Heart (tissue), 3 donors: ENCODE results near the genes PMEPA1 and APCDD1L.

- RAMPAGE, long total RNA, 2 experiments, result no peak in any of the 2 experiments
These were observed 22.7 kb downstream of the PMEPA1 start for GRCh38 chr20:57687097-57687624.

DNA sequence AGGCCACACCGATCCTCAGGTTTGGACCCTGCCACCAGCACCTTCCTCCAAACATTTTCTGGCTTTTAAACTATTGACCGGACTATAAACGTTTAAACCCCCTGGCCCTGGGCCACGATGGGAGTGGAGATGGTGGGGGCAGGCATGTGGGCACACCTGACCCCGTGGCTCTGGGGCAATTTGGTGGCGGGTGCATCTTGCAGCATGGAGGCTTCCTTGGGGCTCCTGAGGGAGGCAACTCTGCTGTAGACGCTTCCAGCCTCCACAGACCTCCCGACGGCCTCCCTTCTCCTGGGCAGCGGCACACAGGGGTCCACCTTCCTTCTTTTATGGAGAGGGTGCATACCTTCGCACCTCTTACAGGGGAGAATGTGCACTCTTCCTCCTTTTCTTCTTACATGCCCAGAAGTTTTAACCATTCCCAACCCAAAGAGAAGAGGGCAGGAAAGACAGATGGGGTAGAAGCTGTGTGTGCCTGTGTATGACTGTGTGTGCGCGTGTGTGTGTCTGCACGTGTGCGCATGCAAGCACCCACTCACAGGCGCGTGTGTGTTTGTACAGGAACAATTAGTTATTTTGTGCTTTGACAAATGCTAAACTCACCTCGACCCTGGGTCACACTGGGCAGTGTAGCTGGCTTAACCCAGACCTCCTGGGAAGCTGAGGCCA is 5.0 kb downstream of the PMEPA1 start:
- RAMPAGE, long total RNA, 2 experiments, result no peak in any of the 2 experiments

GRCh38 chr20:57707608-57708394 is 2.0 kb downstream of the PMEPA1 start:
- RAMPAGE, long total RNA, 2 experiments, result no peak in any of the 2 experiments

DNA sequence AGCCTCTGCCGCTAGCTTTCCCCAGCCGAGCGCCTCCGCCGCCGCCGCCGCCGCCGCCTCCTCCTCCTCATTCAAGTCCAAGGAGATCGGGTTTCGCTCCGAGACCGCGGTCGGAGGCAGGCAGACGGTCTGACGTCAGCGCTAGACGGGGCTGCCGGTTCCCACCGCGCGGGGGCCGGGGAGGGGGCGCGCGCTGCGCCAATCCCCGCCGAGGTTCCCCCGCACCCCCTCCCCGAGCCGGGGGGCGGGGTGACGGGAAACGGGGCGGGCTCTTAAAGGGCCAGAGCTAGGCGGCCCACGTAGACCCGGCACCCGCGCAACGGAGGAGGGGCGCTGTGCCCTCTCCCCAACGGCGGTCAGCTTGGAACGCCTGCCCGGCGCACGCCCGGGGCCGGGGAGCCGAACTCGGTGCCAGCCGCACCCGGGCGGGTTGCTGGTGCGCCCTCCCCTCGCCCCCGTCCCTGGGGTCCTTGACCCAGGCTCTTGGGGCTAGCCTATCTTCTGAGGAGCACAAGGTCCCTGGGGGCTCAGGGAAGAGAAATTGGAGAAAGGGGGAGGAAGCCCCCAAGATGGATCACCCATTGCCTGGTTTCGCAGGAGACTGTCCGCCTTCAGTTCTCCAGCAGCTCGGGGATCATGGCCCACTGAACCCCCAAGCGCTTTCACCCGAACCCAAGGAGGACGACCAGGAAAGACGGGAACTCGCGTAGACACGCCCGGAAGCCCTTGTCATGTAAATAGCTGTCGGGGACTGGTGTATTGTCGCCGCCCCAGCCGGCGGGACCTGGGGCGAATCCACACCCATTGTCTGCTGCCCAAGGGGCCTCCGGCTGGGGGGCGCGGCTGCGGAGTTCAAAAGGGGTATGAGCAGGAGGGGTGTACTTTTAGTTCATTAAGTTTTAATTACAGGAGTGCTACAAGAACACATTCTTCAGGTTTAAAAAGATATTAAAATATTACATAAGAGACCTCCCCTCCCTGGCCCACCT is at the start of gene PMEPA1:
PMEPA1 (minus strand) TSS at position 134 of the 989 bp plus-strand sequence.
- RAMPAGE, long total RNA, 2 experiments, result start-site peak on the plus strand in 1 of 2 experiments, centred at position 336 of the sequence, 42 reads per replicate

DNA sequence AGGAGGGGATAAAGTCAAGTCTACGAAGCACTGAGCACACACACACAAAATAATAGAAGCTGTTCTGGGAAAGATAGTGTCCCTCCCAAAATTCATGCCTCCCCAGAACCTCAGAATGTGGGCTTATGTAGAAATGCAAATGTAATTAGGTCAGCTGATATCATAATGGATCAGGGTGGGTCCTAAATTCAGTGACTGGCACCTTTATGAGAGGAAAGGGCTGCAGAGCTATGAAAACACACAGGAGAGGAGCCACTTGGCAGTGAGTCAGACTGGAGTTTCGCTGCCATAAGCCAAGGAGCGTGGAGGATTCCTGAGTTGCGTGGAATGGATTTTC is 191.2 kb upstream of the C20orf85 start:
- RAMPAGE, long total RNA, 2 experiments, result no peak in any of the 2 experiments

- RAMPAGE, long total RNA, 2 experiments, result no peak in any of the 2 experiments
These were observed 151.2 kb upstream of the C20orf85 start for GRCh38 chr20:57999254-58000109.

GRCh38 chr20:58018482-58019470 is 131.9 kb upstream of the C20orf85 start:
- RAMPAGE, long total RNA, 2 experiments, result no peak in any of the 2 experiments

DNA sequence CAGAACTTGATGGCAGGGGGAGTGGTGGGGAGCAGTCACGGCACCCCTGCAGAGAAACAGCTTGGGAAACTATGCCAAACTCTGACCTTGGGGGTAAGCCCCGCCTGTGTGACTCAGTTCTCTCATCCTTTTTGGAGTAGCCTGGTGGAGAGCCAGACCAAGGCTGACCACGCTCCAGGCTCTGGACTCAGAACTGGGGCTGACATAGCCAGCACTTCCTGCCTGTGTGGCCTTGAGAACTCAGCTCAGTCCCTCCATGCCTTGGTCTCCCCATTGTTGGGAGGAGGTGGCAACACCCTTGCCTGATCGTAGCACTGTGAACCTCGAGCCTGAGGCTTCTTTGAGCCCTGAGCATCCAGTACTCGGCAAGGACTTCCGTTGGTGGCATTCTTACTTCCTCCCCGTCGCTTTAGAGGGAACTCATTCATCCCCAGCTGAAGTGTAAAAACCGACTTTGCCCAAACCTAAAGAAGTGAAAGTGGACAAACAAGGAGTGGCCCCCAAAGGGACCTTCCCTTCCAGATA is 76.0 kb upstream of the C20orf85 start:
- RAMPAGE, long total RNA, 2 experiments, result no peak in any of the 2 experiments

- RAMPAGE, long total RNA, 2 experiments, result no peak in any of the 2 experiments
These were observed 19.2 kb upstream of the C20orf85 start for GRCh38 chr20:58131159-58132302.

- RAMPAGE, long total RNA, 2 experiments, result no peak in any of the 2 experiments
These were observed 19.7 kb downstream of the VAPB start for GRCh38 chr20:58408491-58409348.

DNA sequence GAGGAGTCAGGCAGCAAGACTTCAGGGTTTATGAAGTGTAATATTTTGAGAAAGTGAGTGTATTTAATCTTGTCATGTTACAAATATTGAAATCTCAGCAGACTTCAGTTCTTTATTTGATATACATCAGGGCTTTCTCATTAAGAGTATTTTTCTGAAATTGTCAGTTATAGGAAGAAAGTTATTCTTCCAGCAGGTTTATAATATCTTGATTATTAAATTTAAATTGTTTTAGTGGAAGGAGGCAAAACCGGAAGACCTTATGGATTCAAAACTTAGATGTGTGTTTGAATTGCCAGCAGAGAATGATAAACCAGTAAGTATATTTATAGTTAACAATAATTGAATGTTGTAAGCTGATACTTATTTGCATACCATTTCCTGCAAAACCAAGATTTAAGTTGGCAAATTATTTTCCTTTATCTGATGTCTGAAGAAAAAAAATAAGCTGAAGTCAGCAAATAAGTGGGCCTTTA is 49.7 kb downstream of the VAPB start:
- RAMPAGE, long total RNA, 2 experiments, result no peak in any of the 2 experiments

DNA sequence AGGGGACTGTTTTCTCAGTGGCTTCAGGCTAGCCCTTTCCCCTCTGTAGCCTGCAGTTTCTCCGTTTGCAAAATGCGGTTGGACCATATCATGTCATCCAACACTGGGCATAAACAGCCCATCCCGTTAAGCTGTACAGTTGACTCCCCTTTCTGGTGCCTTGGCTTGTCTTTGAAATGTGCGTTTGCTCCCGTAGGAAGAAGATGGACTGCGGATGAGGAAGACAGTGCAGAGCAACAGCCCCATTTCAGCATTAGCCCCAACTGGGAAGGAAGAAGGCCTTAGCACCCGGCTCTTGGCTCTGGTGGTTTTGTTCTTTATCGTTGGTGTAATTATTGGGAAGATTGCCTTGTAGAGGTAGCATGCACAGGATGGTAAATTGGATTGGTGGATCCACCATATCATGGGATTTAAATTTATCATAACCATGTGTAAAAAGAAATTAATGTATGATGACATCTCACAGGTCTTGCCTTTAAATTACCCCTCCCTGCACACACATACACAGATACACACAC is 54.9 kb downstream of the VAPB start:
- RAMPAGE, long total RNA, 2 experiments, result no peak in any of the 2 experiments

- RAMPAGE, long total RNA, 2 experiments, result no peak in any of the 2 experiments
These were observed at the start of gene APCDD1L for GRCh38 chr20:58515161-58515622. APCDD1L (minus strand) TSS chr20:58515399.

DNA sequence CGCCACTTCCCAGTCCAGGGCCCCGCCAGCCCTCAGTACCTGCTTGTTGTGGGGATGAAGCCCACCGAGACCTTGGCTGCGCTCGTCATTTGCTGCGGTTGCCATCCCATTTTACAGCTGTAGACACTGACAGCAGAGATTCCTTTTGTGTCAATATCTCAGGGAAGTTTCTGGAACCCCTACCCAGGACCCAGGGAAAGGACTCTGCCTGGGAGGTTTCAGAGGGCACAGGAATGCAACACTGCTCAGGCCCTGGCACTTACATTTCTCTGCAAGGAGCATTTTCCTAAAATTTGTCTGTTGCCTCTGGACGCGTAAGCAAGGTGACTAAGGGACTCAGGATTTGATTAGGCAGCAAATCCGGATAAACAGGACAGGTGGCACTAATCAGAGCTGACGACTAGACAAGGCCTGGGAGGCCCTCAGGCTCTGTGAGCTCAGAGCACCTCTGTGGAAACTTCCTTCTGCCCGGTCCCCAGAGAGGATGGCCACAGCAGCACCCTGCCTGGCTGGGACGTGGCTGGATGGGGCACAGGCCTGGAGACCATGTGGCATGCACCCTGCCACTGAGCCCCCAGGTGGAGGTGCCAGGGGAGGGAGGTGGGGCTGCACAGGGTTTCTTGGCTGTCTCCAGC is 40.0 kb upstream of the STX16 start:
- RAMPAGE, long total RNA, 2 experiments, result no peak in any of the 2 experiments

DNA sequence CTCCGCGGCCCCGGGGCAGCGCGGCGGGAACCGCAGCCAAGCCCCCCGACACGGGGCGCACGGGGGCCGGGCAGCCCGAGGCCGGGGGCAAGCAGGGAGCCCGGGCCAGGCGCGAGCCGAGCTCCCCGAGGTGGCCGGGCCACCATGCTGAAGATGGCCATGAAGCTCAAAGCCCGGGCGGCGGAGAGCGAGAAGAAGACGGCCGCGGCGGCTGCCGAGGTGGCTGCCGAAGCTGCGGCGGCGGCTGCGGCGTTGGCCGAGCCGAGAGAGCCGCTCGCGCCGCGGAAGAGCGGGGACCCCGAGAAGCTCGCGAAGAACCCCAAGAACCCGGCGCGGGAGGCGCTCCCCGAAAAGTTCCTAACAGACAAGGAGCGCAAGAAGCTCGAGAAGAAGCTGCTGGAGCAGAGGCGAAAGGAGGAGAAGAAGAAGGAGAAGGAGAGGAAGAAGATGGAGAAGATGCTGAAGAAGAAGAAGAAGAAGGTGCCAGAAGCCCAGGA is 1.4 kb upstream of the GNAS start:
- RAMPAGE, long total RNA, 2 experiments, result no peak in any of the 2 experiments

GRCh38 chr20:58895833-58896057 is 4.5 kb downstream of the GNAS start:
- RAMPAGE, long total RNA, 2 experiments, result no peak in any of the 2 experiments

DNA sequence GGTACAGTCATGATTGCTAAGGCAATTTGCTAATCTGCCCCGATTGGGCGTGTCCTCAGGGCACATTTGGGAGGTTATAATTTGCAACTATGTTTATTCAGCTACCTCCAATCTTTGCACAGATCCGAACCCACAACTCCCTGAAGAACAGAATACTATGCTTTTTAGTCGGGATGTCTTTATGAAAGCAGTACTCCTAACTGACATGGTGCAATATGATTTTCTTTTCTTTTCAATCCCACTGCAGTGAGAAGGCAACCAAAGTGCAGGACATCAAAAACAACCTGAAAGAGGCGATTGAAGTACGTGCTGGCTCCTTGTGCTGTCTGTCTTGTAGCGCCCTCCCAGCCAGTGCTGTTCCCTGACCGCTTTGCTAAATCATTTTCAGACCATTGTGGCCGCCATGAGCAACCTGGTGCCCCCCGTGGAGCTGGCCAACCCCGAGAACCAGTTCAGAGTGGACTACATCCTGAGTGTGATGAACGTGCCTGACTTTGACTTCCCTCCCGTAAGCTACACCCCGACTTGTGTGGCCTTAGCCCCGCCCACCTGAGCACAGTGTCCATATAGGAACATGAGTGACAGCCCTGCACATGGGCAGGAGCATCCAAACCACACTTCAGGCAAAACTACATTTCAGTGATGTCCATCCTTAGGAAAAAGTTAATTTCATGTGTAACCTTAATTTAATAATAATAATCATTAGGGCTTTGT is 12.2 kb downstream of the GNAS start:
- RAMPAGE, long total RNA, 2 experiments, result no peak in any of the 2 experiments

DNA sequence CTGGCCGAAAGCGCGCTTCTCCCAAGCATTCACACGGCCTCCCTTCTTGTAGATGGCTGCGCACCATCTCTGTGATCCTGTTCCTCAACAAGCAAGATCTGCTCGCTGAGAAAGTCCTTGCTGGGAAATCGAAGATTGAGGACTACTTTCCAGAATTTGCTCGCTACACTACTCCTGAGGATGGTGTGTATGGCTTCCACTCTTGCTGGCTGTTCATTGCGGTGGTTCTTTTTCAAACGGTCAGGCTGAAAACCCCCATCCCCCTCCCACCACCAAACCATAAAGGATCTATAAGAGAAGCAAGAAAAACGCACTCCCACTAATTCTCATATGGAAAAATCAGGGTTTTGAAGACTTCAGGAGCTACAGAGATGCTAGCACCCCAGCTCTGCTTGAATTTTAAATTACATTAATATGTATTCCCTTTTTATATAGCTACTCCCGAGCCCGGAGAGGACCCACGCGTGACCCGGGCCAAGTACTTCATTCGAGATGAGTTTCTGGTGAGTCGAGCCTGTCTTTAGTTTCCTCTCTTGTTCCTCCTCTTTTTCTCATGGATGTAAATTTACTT is 18.8 kb downstream of the GNAS start:
- RAMPAGE, long total RNA, 2 experiments, result no peak in any of the 2 experiments

GRCh38 chr20:58992440-58992961 is 11.4 kb downstream of the NELFCD start:
- RAMPAGE, long total RNA, 2 experiments, result no peak in any of the 2 experiments

GRCh38 chr20:59001230-59002113 is 5.6 kb downstream of the CTSZ start:
- RAMPAGE, long total RNA, 2 experiments, result no peak in any of the 2 experiments